Peripheral blood mononuclear cell (primary cell): Measurements from ENCODE around the gene TFF1.

GRCh38 chr21:42366039-42367041 lies at the start of gene TFF1:
TSS of gene TFF1 (minus strand) at chr21:42366535.
- PRO-cap, 8 experiments = no peak in any of the 8 experiments

DNA sequence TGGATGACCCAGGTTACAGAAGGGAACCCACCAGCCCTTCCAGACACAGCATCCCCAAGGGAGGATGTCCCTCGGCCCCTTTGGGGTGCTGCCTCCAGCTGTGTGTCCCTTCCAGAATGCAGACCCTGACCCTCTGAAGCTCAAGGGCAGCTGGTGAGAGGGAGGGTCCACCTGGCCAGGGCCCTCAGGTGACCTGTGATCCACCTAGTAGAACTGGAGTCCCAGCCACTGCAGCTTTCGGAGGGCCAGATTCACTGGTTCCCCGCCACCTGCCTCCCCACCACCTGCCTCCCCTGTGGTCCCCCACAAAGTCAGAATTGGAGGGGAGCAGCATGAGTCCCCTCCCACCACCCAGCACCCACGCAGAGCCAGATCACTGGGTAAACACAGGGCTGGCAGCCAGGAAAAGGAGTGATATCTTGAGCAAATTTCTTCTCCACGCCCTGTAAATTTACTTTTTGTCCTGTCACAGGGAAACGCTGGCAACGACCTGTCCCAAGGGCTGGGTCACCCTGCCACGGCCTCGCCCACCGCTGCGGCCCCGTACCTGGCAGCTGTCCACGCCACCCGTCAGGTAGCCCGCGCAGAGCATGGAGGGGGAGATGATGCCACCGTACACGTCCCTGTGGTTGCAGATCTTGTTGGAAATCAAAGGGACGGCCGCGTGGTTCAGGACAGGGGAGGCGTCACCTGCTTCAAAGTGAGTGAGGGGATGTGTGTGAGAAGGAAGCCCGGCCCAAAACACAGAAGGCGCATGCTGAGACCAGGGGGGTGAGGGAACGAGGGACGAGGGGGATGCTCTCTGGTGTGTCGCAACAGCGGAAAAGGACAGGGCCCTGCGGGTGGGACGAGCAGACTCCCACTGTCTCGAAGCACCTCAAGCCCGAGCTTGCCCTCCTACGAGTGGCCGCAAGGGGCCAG lies 9.9 kb upstream of the TFF1 start:
- PRO-cap, 8 experiments = no peak in any of the 8 experiments

- PRO-cap, 8 experiments = no peak in any of the 8 experiments
Measured at GRCh38 chr21:42467153-42467675, 28.8 kb downstream of the RSPH1 start.

DNA sequence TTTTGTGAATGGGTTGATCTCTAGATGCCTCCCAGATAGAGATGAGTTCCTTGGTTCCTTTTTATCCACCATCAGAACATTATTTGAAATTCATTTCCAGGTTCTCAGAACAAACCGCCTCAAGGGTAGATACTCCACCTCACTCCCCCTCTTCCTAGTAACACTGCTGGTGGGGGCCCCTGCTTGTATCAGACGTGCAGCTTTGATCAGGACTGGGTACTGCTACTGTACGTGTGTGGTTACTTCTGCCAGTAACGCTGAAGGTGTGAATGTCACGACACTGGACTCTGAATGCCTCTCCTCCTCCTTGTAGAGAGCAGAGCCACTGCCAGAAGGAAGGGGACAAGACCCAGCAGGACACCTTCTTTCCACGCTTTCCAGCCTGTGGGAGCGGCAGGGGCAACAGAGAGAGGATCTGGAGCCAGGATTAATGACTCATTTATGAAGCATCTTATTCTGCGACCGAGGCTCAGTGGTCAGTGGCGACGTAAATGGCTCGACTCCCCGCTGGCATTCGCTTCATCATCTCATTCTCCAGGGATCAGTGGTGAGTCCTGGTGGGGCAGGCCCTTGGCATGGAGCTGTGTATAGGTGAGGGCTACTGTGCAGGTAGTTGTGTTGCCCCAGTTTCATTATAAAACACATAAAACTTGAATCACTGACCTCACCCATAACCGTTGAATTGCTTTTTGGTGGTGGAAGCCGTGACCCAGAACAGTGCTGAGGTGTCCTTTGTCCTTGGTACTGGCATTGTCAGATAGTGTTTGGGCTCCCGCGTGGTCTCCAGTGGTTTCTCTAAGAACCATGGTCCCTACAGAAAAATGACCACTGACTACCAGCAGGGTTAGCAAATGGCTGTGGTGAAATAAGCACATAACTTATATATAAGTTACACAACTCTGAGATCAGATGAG lies 4.6 kb downstream of the SLC37A1 start:
- PRO-cap, 8 experiments = no peak in any of the 8 experiments

GRCh38 chr21:42614769-42615281 lies 38.6 kb upstream of the PDE9A start:
- PRO-cap, 8 experiments = no peak in any of the 8 experiments

- PRO-cap, 8 experiments = no peak in any of the 8 experiments
Measured at GRCh38 chr21:42654105-42655146, 1.0 kb downstream of the PDE9A start.

DNA sequence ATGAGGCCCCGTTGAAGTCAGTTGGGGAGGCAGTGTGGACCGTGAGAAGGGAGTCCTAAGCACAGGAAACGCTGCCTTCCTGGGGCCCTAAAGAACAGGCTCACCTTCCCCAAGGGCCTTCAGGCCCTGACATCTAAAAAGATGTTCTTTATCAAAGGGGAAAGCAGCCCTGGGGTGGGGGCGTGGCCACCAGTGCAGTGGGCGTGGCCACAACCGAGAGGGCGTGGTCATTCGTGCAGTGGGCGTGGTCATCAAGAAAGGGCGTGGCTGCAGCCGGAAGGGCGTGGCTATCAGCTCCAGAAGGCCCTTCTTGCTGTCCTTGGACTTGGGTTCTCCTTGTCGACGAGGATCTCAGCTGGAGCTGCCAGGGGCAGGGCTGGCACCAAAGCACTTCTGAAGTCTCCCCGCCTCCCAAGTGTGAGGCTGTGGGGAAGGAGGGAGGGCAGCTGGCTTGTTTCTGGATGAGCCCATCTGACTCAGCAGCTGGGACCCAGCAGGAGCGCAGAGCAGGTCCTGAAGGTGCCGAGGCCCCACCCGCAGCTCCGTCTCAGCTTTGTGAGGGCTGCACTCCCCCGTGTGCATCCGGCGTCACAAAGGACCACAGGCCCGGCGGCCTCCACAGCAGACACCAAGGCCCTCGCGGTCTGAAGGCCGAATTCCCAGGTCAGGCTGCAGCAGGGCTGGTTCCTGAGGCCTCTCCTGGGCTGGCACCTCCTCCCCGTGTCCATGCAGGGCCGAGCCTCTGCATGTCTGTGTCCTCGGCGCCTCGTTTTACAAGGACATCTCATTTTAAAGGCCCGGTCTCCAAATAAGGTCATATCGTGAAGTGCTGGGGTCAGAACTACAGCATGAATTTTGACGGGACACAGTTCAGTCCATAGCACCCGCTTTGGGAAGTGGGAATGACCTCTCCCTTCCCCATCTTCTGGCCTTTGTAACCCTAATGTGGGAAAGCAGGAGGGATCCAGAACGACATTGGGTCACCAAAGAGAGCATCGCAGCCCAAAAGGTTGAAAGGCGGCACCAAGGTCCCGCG lies 12.8 kb downstream of the PDE9A start:
- PRO-cap, 8 experiments = no peak in any of the 8 experiments

- PRO-cap, 8 experiments = no peak in any of the 8 experiments
Measured at GRCh38 chr21:42733224-42733650, 79.8 kb downstream of the PDE9A start.

GRCh38 chr21:42980991-42981689 lies 6.8 kb downstream of the PKNOX1 start:
- PRO-cap, 8 experiments = peak in 1 of 8 experiments; most common plus-strand start chr21:42981252 (in 1)

DNA sequence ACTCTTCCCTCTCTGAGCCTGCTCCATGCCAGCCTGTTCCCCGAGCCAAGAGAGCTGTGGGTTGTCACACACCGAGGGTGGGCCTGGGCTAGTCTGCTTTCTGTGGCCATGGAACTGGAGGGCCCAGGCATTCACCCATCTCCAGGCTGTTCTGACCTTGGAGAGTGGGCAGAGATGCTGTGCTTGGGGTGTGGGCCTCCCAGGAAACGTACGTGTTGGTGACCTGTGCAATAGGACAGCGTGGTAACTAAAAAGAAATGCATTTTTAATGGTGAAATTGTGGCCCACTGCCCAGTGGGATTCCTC lies 41.9 kb downstream of the CRYAA start:
- PRO-cap, 8 experiments = no peak in any of the 8 experiments

DNA sequence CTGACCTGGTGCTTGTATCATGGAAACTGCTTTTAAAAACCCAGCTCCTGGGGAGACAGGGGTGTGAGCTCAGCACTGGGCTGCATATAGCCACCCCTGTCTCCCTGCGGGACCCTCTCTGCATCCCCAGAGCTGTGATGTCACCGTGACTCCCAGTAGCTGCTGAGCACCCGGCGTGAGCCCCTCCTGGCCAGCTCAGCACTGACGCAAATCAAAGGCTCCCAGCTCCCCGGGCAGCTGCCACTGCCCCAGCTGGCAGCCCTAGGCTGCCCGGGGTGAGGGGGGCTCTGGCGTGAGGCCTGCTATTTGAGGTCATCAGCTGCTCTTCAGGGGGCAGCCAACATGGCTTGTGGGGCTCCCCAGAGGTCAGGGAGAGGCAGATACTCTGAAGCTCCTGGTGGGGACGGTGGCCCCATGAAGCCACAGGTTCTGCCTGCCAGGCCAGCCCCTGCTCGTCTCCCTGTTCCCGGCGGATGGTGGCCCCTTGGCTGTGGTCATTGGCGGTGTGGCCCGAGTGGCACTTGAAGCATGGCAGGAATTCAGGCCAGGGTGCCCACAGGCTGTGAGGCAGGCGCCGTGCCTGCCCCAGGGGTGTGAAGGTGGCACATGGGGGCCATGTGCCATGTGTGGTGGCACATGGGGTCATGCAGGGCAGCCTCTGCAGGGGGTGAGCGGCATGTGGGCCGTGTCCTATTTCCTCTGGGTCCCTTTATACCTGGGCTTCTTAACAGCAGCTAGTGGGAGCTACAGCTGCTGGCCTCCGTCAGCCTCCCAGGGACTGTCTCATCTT lies 85.4 kb downstream of the SIK1 start:
- PRO-cap, 8 experiments = no peak in any of the 8 experiments

DNA sequence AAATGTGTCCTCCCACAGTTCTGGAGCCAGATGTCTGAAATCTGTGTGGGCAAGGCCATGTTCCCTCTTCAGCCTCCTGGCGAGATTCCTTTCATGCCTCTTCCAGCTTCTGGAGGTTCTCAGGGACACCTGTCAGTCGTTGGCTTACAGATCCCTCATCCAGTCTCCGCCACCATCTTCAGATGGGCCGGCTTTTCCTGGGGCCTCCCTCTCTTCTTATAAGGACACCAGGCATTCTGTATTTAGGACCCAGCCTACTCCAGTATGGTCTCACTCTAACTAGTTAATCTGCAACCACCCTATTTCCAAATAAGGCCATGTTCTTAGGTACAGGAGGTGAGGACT lies 12.3 kb upstream of the SIK1 start:
- PRO-cap, 8 experiments = no peak in any of the 8 experiments

GRCh38 chr21:43463344-43463872 lies 36.5 kb upstream of the SIK1 start:
- PRO-cap, 8 experiments = no peak in any of the 8 experiments

DNA sequence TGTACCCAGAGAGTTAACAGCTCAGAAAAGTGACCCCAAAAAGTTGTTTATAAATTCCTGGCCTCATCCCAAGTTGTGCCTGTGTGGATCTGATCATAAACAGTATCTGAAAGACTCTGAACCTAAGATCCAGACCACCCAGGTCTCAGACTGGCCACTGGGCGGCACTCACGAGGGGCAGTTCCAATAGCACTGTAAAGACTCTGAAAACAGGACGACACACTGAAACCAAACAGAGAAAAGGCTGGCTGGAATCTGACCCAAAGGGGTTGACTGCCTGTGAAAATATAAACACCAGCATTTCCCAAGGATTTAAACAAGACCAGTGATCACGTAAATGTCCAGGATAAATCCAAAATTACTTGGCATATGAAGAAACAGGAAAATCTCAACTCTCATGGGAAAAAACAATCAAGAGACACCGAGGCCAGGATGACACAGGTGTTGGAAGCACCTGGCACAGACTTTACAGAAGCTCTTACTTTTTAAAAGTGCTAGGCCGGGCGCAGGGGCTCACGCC lies 47.0 kb downstream of the H2BC12L start:
- PRO-cap, 8 experiments = no peak in any of the 8 experiments

DNA sequence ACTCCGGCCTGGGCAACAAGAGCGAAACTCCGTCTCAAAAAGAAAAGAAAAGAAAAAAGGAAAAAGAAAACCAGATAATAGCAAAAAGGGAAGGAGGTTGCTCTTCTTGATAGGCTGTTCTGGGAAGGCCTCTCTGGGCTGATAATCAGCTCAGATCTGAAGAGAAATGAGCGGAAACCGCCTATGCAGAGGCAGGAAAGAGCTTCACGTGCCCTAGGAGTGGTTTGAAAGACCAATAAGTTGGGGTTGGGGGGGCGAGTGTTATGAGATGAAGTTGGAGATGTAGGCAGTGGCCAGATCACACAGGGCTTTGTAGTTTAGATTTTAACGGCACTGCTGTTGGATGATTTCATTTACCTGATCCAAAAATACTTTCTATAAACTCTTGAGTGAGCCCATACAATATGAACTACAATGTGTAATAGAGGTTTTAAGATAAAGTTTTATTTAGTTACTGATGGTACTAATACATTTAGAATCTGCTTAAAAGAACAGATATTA lies 1.2 kb downstream of the RRP1B start:
- PRO-cap, 8 experiments = peak in 4 of 8 experiments; most common plus-strand start position 266 of the sequence (in 4); most common minus-strand start position 144 of the sequence (in 2)

- PRO-cap, 8 experiments = no peak in any of the 8 experiments
Measured at GRCh38 chr21:43686378-43687070, 27.2 kb downstream of the RRP1B start.

- PRO-cap, 8 experiments = no peak in any of the 8 experiments
Measured at GRCh38 chr21:43687071-43687645, 27.8 kb downstream of the RRP1B start.

DNA sequence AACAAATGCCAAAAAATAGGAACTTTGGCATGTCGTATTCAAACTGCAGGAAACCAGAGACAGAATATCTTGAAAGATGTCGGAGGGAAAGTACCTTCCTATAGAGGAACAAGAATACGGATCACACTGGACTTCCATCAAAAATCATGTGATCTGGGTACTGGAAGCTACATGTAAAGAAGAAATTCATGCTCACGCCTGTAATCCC lies 7.8 kb upstream of the PDXK start:
- PRO-cap, 8 experiments = no peak in any of the 8 experiments

DNA sequence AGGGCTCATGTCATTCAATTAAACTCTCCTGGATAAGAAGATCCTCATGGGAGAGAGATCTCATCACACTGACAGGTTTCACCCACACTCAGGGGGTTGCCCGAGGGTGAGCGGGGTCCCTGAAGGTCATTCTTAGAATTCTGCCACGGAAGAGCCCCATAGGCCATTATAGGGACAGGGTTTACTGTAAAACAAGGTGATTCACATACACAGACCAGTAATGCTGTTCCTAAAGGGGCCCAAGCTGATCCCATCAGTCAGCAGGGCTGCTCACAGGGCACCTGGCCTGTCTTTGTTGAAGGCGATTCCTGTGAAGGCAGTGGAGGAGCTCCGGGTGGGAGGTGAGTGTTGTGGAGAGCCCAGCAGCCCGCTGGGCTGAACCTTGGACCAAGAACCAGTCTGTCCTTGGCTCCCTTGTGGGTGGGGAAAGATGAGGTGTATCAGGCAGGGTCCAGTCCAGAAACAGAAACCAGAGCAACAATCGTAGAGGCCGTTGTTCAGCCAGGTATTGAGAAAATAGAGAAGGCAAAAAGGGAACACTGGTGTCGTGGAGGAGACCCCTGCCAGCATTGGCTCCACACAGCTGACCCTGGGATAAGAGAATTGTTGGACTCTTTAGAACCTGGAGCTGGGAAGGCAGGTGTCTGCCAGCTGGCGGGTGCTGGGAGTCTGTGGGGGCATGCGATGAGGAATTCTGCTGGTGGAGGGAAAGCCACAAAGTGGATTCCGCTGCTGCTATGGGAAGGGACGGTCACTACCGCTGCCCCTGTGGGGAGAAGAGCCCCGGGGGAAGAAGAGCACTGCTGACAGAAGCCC lies 12.6 kb downstream of the PDXK start:
- PRO-cap, 8 experiments = peak in 2 of 8 experiments; most common plus-strand start position 302 of the sequence (in 1)

- PRO-cap, 8 experiments = no peak in any of the 8 experiments
Measured at GRCh38 chr21:43734722-43735277, 15.9 kb downstream of the PDXK start.